WTC11 (cell line): ENCODE measurements around a stretch of chr16.

DNA sequence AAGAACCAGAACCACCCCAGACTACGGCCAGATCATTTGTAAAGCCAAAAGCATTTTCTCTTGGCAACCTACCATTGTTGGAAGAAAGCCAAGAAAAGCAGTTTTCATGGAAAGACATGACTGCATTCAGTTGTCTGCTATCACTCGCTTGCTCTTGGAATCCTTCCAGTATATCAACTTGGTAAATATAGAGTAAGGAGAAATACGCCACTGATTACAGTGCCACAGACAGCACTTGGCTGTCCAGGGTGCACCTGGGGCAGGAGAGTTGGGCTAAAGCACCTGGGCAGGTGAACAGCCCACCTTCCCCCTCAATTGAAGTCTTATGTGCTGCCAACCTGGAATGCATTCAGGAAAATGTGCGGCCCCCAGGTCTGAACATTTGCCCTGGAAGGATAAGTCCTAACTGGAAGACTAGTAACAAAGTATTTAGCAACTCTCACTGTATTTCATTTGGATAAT is 60.4 kb downstream of the CREBBP start:
- PRO-cap, result no peak

DNA sequence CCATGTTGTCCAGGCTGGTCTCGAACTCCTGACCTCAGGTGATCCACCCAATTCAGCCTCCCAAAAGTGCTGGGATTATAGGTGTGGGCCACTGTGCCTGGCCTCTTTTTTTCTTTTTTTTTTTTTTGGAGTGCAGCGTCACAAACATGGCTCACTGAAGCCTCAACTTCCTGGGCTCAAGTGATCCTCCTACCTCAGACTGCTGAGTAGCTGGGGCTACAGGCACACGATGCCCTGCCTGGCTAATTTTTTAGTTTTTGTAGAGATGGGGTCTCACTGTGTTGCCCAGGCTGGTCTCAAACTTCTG is 65.2 kb upstream of the CREBBP start:
- PRO-cap, result no peak

GRCh38 chr16:3992482-3992763 is 111.9 kb upstream of the CREBBP start:
- PRO-cap, result no peak

DNA sequence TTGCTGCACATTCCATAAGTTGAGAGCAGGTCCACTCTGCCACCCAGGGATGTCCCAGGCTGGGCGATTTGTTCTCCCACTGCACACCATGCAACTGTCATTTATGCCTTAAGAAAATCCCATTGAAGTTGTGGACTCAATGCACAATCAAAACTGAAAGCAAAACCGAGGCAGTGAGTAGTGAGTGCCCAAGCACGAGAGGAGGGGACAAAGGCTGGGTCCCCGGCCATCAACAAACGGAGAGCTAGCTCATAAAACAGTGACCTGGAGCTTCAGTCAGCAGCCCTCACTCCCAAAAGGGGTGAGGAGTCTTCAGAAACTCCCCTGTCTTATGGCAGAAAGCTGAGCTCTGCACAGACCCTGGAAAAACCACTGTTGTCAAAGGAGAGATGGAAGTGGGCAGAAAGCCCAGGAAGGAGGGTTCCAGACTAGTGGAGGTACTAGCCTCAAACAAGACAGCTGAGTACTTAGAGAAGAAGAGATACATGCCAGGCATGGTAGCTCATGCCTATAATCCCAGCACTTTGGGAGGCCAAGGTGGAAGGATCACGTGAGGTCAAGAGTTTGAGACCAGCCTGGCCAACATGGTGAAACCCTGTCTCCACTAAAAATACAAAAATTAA is 96.8 kb downstream of the ADCY9 start:
- PRO-cap, result no peak

DNA sequence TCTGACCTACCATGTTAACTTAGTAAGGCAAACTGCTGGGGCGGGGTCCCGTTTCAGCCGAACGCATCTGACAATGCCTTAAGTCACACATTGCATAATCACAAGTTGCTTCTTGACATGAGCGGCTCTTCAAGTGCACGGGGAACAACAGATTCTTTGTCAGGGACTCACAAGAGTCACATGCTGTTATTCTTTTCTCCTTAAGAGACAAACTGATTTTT is 63.5 kb downstream of the ADCY9 start:
- PRO-cap, result no peak

- PRO-cap, result no peak
These were observed 51.2 kb downstream of the ADCY9 start for GRCh38 chr16:4064794-4065664.

GRCh38 chr16:4183269-4184403 is 58.2 kb downstream of the SRL start:
- PRO-cap, result bidirectional peak, plus-strand start at chr16:4183409, minus-strand start at chr16:4183159; bidirectional peak, plus-strand start at chr16:4183716, minus-strand start at chr16:4183647; bidirectional peak, plus-strand start at chr16:4184075, minus-strand start at chr16:4183958

GRCh38 chr16:4253157-4254449 is 11.7 kb upstream of the SRL start:
- PRO-cap, result bidirectional peak, plus-strand start at chr16:4253549, minus-strand start at chr16:4253421; bidirectional peak, plus-strand start at chr16:4254092, minus-strand start at chr16:4253759

GRCh38 chr16:4271197-4271497 is 1.7 kb downstream of the TFAP4 start:
- PRO-cap, result bidirectional peak, plus-strand start at chr16:4271377, minus-strand start at chr16:4271265

- PRO-cap, result no peak
These were observed 13.0 kb downstream of the GLIS2 start for GRCh38 chr16:4328814-4329412.

GRCh38 chr16:4347853-4348622 is 3.1 kb downstream of the PAM16 start:
- PRO-cap, result no peak

DNA sequence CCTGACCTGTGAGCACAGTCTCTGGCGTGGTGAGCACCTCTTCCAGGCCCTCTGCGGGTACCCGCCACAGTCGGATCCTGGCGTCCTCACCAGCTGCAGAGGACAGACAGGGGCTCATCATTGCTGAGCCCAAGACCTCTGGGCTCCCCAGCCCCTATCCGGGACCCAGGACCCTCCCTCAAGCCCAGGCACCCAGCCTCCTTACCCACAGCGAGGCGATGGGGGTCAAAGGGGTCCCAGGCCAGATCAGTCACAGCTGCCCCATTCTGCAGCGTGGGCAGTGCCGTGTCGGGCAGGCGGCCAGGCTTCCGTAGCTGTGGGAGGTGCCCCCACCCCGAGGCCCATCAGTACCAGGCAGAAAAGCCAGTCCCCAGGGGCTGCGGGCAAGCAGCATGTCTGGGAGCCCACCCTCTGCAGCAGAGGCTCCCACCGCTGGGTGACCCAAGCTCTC is 10.1 kb upstream of the PAM16 start:
- PRO-cap, result no peak

- PRO-cap, result no peak
These were observed 19.2 kb downstream of the CORO7 start for GRCh38 chr16:4397262-4397532.

DNA sequence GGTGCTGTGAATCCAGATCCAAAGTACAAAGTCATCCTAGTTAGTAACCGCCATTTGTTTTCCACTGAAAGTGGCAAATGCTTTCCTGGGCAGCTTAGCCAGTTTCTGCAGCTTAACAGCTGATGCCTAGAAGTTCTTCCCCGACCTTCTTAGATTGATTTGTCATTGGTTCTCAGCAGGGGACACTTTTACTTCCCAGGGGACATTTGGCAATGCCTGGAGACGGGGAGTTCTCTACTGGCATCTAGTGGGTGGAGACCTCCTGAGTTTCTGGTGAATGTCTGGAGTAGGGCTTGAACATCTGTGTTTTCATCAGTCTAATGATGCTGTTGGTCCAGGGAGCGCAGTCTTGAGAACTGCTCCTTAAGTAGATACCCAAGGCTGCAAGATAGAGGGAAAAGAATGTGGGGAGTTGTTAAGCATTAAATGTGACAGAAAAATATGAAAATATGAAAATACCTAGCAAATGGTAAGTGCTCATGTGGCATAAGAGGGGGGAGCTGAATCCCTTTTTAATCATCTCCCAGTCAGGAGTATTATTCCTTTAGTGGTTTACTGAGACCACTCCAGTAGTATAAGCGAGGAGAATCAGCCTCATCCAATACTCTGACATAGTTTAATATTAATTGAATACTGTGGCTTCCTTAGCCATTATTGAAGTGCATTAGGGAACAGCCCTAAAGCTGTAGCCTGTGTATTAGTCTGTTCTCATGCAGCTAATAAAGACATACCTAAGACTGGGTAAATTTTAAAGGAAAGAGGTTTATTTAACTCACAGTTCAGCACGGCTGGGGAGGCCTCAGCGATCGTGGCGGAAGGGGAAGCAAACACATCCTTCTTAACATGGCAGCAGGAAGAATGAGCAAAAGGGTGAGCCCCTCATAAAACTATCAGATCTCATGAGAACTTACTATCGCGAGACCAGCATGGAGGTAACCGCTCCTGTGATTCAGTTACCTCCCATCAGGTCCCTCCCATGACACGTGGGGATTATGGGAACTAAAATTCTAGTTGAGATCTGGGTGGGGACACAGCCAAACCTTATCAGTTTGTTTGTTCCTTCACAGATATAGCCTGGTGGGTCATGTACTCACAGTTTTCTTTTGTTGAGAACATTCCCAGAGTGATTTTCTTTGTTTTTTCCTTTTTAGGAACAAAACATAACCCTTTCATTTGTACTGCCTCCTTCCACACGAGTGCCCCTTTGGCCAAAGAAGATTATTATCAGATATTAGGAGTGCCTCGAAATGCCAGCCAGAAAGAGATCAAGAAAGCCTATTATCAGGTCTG is 8.0 kb downstream of the DNAJA3 start:
- PRO-cap, result no peak

- PRO-cap, result no peak
These were observed 18.8 kb downstream of the HMOX2 start for GRCh38 chr16:4494876-4495549.

DNA sequence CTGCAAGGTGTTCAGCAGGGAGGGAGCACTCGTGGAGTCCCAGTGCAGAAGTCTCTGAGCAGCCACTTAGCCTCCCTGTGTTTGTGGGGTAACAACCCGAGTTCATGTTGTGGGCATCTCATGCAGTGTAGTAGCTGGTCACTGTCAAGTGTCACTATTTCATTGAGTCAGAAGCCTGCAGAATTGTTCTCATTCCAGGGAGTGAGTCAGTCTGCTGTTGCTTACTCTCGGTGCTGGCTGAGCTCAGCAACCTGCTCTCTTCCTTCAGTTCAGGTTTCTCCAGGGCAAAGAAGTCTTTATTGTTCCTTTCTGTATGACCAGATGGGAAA is 24.1 kb downstream of the HMOX2 start:
- PRO-cap, result no peak

DNA sequence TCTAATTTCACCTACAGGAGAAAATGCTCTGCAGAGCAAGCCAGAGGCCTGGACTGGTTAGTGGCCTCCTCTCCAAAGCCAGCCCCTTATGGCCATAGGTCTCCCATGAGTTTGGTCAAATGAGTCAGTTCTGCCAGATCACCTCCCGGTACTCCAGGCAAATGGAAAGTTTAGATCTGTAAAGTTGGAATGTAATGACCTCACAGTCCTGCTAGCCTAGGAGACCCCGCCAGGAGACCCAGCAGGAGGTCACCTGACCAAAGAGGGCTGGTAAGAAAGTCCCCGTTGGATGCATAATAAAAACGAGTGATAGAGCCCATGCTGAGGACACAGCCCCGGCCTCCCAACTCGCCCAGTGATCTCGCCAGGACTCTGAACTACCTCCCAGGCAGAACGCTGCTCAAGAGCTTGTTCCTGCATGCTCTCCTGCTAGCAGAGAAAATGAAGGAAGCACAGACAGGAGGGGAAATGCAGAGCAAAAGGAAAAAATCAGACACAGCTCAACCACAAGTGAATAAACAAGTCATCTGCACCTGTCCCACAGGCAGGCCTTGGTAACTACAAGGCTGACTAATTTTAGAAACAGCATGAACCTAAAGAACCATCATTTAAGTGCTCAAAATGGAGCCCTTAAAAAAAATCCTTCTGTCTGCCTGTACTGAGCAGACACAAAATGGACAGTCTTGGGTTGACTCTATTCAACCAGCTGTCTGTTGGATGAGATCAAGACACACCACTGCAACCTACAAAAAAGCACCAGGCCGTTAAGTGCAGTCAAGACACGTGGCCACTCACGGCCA is 9.3 kb downstream of the CDIP1 start:
- PRO-cap, result bidirectional peak, plus-strand start at position 328 of the sequence, minus-strand start at position 155 of the sequence

GRCh38 chr16:4618053-4618872 is 3.6 kb upstream of the UBALD1 start:
- PRO-cap, result no peak

- PRO-cap, result no peak
These were observed 4.3 kb upstream of the UBALD1 start for GRCh38 chr16:4618873-4619529.

GRCh38 chr16:4660297-4661051 is 32.9 kb upstream of the NUDT16L1 start:
- PRO-cap, result no peak